Brain (tissue), 1 donor: ENCODE results near the gene HAL.

GRCh38 chr12:93767883-93768296, 90.7 kb downstream of the CRADD start:
- RRBS, result no CpG with 5 or more reads among the region's 2 CpGs

DNA sequence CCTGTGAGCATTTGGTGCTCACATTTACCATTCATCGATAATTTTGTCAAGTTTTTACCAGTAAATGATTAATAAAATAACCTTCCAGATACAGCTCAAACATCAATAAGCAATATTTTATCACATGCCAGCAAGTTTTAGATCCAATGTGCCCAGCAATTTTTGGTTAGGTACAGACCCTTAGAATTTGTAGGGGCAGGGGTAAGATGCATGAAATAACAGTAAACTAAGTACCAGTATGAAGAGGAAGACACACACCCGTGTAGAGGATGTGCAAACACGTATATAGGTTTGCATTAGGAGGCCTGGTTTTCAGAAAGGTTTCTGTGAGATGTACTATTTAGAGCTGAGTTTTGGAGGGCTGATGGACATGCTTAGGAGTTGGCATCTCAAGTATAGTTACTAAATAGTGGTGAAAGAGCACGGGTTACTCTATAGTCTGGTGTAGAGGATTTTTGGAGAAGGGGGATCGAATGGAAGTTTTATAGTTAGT, 98.0 kb downstream of the CRADD start:
- RRBS, result no CpG with 5 or more reads among the region's 5 CpGs

DNA sequence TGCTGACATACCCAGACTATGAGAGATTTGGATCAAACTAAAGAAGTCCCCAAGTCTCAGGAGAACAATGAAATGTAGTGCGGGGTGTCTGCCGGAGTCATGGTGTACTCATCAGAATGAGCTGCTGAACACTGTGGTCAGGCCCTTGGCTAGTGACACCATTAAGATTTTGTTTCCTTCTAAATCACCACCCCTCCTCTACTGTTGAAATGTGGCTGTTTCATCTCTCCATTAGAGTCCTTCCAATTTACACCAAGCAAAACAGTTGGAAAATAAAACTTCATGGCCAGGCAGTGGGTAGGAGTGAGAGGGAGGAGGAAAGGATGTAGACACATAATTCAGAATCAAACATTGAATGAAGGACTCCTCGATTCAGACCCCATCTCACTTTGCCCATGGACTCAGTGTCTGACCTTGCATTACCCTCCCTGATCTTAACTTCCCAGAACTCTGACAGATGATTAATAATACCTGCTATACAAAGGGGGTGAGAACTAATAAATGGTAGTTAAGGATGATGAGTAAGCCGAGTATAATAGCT, 127.4 kb downstream of the CRADD start:
- RRBS, result no CpG with 5 or more reads among the region's 4 CpGs

DNA sequence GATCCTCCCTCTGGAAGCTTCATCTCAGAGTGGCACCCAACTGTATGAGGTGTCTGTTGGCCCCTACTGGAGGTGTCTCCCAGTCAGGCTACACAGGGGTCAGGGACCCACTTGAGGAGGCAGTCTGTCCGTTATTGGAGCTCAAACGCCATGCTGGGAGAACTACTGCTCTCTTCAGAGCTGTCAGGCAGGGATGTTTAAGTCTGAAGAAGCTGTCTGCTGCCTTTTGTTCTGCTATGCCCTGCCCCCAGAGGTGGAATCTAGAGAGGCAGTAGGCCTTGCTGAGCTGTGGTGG, 140.8 kb upstream of the PLXNC1 start:
- RRBS, result no CpG with 5 or more reads among the region's 2 CpGs

DNA sequence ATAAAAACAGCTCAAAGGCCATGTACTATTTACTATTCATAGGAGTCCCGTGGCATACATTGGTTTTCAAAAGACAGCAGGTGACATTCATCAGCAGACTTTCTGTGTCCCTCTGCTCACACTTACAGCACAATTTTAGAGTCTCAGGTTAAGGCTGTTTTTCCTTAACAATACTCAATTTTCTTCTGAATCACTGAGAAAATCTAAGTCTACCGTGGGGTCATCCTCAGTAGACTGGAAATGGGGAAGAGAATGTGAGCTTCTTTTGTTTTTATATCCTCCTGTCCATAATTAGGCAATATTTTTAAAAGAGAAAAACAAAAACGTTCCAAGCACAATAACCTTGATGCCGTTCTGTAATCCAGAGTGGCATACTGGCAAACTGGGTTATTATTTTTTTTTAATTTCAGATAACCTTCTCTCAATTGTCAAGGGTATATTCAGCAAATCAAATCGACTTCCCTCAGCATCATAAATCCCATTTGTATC, 23.3 kb upstream of the TMCC3 start:
- RRBS, result no CpG with 5 or more reads among the region's 5 CpGs

GRCh38 chr12:94953991-94954652, 49.4 kb downstream of the NDUFA12 start:
- RRBS, result no CpG with 5 or more reads among the region's 1 CpG

GRCh38 chr12:94988552-94989082, 14.9 kb downstream of the NDUFA12 start:
- RRBS, result no CpG with 5 or more reads among the region's 8 CpGs

DNA sequence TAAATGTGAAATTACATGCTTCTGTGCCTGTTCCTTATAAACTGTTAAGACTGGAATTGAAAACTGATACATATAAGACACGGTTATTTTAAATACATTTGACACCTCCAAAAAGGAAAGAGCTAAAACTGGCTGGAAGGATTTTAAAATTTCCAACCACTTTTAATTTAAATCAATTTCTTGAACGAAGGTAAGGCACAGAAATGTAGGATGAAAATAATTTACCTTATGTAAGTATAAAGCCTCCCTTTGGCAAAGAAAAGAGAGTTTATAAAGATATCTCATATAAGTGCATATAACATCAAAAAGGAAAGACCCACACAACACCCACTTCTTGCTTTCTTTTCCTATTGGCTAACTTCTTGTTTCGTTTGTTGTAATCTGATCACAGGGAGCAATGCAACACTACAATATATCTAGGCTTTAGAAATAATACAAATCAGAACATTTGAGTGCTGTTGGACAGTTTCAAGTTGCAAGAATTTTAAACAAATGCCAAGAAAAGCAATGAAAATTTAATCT, 1.4 kb downstream of the FGD6 start:
- RRBS, result no CpG with 5 or more reads among the region's 3 CpGs

GRCh38 chr12:95532658-95533098, 18.6 kb downstream of the USP44 start:
- RRBS, result no CpG with 5 or more reads among the region's 5 CpGs

GRCh38 chr12:95663549-95664099, 112.3 kb upstream of the USP44 start:
- RRBS, result no CpG with 5 or more reads among the region's 2 CpGs

- RRBS, result no CpG with 5 or more reads among the region's 1 CpG
Measured at GRCh38 chr12:95679682-95680216, 110.8 kb downstream of the NTN4 start.

DNA sequence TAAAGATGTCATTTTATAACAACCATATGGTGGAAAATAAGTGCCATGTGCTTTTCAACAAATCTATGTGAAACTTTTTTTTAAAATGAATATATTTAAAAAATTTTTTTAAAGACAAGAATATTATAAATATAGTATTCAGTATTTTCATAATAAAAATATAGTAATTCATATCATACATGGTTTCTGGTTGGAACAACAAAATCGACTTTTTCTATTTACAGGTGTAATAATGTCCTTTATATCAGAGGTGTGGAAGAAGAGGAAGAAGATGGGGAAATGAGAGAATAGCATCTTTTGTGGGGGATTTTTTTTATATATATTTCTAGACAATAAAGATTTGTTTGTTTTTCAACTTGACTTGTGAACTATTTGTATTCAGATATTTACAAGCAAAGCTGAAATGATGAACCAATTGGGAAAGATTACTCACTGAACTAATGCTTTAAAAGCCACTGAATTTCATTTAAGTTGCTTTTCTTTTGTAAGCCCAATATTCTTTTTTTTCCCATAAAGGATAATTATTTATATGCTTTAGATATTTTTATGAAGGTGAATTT, 7.1 kb downstream of the SNRPF start:
- RRBS, result no CpG with 5 or more reads among the region's 1 CpG

GRCh38 chr12:95991338-95992325, 4.5 kb downstream of the HAL start:
- RRBS, result no CpG with 5 or more reads among the region's 6 CpGs

GRCh38 chr12:95996196-95996751, at the start of gene HAL:
Gene HAL, minus strand, starts transcription at chr12:95996344.
- RRBS, result no CpG with 5 or more reads among the region's 5 CpGs

DNA sequence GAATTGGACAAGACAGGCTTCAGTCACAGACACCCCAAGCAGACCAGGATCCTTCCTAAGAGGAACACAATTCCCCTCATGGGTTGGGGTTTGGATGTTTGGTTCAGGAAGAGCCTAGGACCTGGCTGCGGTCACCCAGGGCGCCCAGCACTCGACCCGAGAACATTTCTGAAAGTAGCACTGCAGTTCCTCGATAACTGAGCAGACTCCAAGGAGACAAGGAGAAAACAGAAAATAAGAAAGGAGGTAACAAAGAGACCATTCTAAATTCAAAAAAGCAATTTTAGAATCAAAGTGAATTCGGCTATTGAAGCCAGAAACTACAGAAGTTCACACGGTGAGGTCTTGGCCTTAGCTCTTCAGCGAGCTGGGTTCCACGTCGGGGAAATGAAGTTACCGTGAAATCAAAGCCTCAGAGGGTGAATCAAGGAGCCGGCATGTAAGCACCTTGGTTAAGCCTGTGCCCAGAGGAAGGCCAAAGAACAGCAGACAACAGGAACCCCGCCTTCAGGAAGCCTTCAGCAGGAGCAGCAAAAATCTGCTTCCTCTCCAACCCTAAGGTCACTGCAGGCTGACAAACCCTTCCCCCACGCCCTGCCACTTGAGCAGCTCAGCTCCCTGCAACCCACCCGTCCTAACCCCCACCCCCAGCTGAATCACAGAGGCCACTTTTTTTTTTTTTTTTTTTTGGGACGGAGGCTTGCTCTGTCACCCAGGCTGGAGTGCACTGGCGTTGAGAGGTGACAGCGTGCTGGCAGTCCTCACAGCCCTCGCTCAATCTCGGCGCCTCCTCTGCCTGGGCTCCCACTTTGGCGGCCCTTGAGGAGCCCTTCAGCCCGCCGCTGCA, 72.8 kb upstream of the LTA4H start:
- RRBS, result no CpG with 5 or more reads among the region's 24 CpGs

DNA sequence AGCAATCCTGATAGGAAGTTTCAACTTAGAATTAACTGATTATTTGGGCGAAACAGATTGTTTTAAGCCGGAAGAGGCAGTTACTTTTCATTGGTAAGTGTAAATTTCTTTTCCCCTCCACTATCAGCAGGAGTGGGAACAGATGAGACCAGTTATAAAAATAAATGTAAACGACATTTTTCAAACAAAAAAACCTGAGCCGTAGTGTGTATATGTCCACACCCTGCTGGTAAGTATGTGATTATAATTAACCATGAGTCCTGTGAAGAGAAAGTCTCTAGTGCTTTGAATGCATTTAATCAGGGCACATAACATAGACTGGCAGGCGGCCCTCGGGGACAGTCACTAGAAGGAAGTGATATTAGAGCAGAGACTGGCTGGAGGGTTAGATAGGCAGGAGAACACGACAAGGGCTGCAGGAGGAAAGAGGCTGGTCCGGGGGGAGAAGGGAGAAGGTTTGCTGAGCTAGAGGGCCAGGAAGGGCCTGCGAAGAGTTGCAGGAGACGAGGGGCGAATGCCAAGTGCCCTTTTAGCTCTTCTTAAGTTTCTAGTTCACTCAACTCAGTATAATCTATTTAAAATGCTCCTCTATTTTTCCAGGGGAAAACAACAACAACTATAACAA, 23.9 kb upstream of the ELK3 start:
- RRBS, result no CpG with 5 or more reads among the region's 11 CpGs

GRCh38 chr12:96268896-96269868, 75.0 kb downstream of the ELK3 start:
- RRBS, result no CpG with 5 or more reads among the region's 3 CpGs

GRCh38 chr12:97274925-97276091, 368.3 kb downstream of the NEDD1 start:
- RRBS, result no CpG with 5 or more reads among the region's 20 CpGs

GRCh38 chr12:97464591-97465917, 558.0 kb downstream of the NEDD1 start:
- RRBS, result no CpG with 5 or more reads among the region's 21 CpGs

- RRBS, result 6% methylated on average over 14 of the region's 49 CpGs
Measured at GRCh38 chr12:98456538-98457395, 58.6 kb upstream of the TMPO start.